ENCODE results near the genes ARPP21, VILL, PLCD1 and DLEC1.

DNA sequence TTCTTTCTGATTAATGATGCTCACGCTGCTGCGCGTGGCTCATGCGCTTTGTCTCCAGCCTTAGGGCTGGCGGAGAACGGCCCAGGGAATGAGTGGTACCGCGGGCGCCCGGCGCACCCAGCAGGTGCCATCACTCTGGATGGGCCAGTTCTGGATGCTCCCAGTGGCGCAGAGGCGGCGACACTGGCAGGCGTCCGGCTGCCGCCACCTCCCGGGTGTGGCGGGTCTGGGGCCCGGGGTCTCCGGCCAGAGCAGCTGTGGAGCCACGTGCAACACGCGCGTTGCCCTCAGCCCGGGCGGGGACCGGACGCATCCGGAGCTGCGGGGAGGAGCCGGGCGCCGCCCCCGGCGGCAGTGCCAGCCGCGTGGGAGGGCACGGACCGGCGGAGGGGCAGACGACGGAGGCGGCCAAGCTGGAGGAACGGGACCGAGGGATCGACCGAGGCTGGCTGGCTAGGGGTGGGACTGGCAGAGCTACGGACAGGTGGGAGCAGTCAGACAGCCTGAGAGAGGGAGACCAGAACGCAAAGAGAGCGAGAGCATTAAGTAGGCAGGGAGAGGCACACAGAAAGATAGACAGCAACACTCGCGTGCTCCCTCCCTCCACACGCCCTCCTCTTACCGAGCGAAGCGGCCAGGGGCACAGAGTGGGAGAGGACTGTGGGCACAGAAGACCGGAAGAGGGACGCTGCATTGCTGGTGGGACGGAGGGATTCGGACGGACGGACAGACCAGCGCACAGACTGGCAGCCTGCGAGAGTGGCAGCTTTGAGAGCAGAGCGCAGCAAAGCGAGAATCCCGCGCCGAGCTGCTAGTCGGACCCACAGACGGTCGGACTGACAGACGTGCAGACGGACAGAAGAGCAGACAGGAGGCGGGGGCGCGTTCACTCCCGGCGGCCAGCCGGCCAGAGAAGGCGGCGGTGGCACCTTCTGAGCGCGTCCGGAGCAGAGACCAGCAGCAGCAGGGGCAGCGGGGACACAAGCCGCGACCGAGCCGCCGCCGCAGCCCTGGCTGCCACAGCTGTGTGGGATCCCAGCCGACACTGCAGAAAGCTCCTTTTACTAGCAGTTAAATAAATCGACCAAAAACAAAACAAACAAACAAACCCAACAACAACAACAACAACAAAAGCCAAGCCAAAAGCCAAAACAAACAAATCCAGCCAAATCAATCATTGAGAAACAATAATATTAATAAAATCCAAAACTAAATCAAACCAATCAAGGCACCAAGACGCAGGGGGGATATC lies at the start of gene ARPP21:
TSS of gene ARPP21 (plus strand) at position 394 of the 1,252 bp plus-strand sequence.
- PRO-cap, 2 experiments: no peak in any of the 2 experiments

GRCh38 chr3:37014557-37014985 lies 21.3 kb downstream of the MLH1 start:
- PRO-cap, 2 experiments: no peak in any of the 2 experiments

- PRO-cap, 2 experiments: no peak in any of the 2 experiments
These were observed 55.0 kb downstream of the MLH1 start for GRCh38 chr3:37048054-37049006.

DNA sequence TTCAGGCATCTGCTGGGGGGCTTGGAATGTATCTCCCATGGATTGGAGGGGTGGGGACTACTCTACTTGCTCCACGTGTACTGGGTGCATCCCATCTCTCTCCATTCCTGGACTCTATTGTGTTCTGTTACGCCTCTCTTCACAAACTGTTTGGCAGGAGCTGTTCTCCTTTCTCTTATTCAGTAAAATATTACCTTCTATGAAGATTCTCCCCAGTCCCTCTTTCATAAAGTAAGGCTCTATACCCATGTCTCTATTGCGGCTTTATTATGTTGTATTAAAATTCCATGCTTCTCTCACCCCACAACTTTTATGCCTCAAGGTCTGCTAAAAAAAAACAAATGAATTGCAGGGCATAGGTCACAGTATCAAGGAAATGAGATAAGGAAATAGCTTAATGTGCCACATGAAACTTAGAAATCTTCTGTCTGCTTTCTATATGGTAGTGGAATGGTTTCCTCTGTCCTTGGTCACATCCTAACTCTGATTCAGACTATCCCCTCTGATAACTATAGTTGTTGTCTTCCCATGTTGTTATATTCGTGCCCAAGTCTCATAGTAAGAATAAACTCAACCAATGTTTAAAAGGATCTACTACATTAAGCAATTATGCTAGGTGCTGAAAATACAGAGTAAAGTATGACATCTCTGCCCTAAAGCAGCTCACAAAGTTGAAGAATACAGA lies 43.1 kb downstream of the LRRFIP2 start:
- PRO-cap, 2 experiments: no peak in any of the 2 experiments

GRCh38 chr3:37140457-37140876 lies 33.9 kb downstream of the LRRFIP2 start:
- PRO-cap, 2 experiments: no peak in any of the 2 experiments

DNA sequence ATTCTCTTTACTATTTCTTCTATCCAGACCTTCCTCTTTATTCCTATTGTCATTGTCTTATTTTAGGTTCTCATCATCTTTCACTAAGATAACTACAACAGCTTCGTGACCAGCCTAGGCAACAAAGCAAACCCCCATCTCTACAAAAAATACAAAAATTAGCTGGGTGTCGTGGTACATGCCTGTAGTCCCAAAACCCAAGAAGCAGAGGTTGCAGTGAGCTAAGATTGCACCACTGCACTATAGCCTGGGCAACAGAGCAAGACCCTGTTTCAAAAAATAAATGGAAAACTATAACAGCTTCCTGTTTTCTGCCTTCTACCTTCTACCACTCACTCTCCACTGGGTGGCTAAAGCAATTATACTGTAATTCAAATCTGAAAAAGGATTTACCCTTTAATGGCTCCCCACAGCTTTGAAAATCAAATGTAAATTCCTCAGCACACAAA lies 33.5 kb downstream of the LRRFIP2 start:
- PRO-cap, 2 experiments: no peak in any of the 2 experiments

GRCh38 chr3:37301942-37302474 lies 58.9 kb downstream of the GOLGA4 start:
- PRO-cap, 2 experiments: no peak in any of the 2 experiments

- PRO-cap, 2 experiments: no peak in any of the 2 experiments
These were observed 84.2 kb downstream of the GOLGA4 start for GRCh38 chr3:37326930-37327987.

DNA sequence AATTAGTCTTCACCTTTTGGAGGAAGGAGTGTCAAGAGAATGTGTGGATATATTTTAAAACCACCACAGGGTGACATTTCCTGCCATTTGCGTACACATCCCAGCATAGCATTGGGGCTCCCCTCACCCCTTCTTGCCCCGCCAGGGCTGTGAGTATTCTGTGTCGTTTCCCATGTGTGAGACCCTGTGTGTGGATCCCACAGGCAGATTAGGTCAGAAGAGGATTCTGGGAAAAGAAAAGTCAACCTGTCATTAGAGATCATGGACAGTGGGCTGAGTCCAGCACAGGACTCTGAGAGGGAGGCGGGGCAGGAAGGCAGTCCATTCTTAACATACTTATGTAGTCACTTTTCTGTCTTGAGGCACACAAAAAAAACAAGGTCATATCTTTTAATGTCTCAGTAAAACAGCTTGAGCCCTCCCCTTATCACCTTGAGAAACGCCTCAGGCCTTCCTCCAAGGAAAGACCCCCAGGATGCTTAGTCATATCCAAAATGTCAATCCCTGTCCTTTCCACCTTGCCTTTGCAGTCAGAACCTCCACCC lies 9.8 kb upstream of the ITGA9 start:
- PRO-cap, 2 experiments: no peak in any of the 2 experiments

DNA sequence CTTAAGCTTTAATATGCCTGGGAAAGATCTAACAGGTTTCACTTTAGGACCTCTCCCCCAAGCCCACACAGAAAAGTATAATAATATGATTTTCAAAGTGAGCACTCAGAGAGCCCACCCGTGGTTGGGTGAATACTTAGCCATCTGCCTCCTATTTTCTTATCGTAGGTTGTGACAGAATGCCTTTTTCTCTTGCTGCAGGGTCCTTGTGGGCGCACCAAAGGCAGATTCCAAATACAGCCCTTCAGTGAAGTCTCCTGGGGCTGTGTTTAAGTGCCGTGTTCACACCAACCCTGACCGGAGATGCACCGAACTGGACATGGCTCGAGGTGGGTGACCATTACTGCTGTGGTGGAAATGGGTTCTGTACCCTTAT lies 18.9 kb downstream of the ITGA9 start:
- PRO-cap, 2 experiments: no peak in any of the 2 experiments

DNA sequence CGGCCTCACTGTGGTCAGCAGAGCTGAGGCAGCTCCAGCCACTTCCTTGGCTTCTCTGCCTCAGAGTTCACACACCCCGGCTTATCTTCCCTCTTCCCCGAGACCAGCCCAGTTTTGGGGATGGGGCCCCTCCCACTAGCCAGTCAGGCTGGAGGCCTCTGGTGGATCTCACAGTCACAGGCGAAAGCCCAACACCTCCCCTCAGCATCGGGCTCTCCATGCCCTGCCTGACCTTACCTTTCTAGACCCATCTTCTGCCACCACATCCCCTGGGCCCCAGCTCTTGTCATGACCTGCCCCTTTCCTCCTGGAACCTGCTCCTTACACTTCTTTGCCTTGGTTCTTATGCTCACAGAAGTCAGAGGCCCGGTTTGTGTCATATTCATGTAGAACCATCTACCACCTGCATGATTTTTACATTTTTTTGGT lies 93.7 kb downstream of the ITGA9 start:
- PRO-cap, 2 experiments: no peak in any of the 2 experiments

- PRO-cap, 2 experiments: no peak in any of the 2 experiments
These were observed 136.9 kb downstream of the ITGA9 start for GRCh38 chr3:37588698-37589331.

DNA sequence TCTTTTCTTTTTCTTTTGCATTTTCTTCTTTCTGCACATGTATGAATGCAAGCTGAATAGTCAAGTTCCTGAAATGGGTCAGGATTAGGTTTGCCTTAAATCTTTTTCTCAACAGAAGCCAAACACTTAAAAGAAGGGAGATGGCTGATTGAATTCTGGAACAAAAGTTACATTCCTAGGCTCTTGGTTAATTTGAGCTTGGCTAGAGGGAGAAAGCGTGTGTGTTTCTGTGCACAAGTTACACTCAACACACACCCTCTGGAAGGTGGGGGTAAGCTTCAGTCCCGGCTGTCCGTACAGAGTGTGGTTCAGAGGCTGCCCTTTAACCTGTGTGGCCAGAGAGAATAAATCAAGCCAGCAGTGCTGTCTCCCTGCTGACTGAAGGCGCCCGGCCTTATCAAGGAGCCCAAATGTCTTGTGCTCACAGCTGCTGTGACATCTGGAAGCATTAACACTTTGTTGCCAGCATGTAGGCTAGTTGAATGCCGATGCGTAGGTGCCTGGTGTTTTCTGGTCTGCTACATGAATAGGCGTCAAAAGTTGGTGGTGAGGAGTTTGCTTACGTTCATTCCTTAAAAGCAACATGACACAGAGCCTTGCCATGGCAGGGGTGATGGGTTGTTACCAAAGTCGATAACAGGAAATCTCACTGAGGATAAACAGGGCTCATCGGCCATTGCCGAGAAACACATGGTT lies 96.1 kb upstream of the CTDSPL start:
- PRO-cap, 2 experiments: no peak in any of the 2 experiments

- PRO-cap, 2 experiments: no peak in any of the 2 experiments
These were observed 44.6 kb upstream of the VILL start for GRCh38 chr3:37945816-37946575.

DNA sequence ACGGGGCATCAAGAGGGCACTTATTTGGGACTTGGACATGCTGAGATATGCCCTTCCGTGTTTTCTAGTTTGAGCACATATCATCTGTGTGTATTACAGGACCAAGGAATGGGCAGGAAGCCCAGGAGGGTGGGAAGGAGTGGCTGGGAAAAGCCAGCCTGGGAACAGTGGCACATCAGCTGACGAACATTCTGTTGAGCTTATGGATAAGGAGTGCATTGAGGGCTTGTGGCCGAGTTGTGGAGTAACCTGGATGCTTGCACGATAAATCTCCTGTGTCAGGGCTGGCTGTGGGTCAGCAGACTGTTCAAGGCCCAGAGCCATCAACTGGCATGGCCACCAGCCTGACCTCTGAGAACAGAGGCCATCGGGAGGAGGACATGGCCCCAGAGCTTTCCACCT lies 5.0 kb upstream of the VILL start:
- PRO-cap, 2 experiments: no peak in any of the 2 experiments

- PRO-cap, 2 experiments: no peak in any of the 2 experiments
These were observed at the start of gene VILL for GRCh38 chr3:37990585-37990956. TSS of gene VILL (plus strand) at chr3:37990786.

- PRO-cap, 2 experiments: no peak in any of the 2 experiments
These were observed 17.5 kb downstream of the VILL start for GRCh38 chr3:38007757-38008789.

- PRO-cap, 2 experiments: peak in 2 of 2 experiments; most common plus-strand start chr3:38029844 (in 2); most common minus-strand start chr3:38029642 (in 2)
These were observed at the start of gene PLCD1 for GRCh38 chr3:38029455-38030319. TSS of gene PLCD1 (minus strand) at chr3:38029642.

GRCh38 chr3:38039022-38039847 lies at the start of gene DLEC1:
TSS of gene DLEC1 (plus strand) at chr3:38039208.
- PRO-cap, 2 experiments: peak in 2 of 2 experiments; most common plus-strand start chr3:38039504 (in 2); most common minus-strand start chr3:38039082 (in 2)

DNA sequence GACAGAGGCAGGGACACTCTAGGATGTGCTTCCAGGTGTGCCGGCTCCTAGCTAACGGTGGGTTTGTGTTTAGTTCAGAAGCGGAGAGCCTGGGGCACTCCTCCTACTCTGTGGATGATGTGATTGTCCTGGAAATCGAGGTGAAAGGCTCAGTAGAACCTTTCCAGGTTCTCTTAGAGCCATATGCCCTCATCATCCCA lies 40.5 kb downstream of the ACAA1 start:
- PRO-cap, 2 experiments: no peak in any of the 2 experiments

Measured in helper T cell (primary cell).